ENCODE results near the gene FST.

DNA sequence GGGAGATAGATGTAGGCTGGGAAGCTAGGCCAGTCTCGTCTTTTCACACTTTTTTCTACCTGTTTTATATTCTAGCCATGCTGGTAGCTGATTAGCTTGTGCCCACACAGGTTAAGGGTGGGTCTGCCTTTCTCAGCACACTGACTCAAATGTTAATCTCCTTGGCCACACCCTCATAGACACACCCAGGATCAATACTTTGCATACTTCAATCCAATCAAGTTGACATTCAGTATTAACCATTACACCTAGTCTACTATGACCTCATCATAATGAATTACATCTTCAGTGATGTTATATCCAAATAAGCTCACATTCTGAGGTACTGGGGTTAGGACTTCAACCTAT lies 42.3 kb upstream of the ITGA1 start:
- PRO-cap: no peak
- RAMPAGE, long total RNA, 4 experiments: start-site peak on the minus strand in 1 of 4 experiments, centred at position 124 of the sequence, 8 reads per replicate

- PRO-cap: no peak
- RAMPAGE, long total RNA, 4 experiments: no peak in any of the 4 experiments
Measured at GRCh38 chr5:52773973-52774568, 13.6 kb upstream of the ITGA1 start.

DNA sequence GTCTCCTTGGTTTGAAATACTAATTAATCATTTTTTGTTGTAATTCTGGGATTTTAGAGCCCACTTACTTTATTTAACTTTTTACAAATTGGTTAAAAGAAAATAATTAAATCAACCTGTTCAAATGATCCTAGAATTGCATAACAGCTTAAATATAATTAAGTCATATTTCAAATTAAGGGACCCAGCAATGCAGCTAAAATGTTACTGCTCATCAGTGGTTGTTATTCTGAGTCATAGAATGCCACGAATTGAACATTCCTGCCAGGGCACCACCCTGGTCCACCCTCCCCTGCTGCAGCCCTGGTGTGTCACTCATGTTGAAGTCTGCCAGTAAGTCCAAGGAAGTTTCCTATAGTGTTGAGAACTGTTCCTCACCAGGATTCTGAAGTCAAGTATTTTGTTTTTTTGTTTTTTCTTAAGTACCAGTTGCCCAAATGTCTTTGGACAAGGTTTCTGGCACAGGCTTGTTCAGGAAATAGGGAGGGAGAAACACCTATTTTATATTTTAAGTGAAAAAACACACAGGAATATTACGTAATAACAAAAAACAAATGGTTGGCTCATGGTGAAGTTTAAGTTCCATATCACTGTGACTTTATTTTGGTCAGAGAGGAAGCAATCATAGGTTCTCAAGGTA lies 4.4 kb upstream of the ITGA1 start:
- PRO-cap: no peak
- RAMPAGE, long total RNA, 4 experiments: no peak in any of the 4 experiments

- PRO-cap: bidirectional peak, plus-strand start at chr5:52800927, minus-strand start at chr5:52800813
- RAMPAGE, long total RNA, 4 experiments: no peak in any of the 4 experiments
Measured at GRCh38 chr5:52800636-52801269, 13.0 kb downstream of the ITGA1 start.

DNA sequence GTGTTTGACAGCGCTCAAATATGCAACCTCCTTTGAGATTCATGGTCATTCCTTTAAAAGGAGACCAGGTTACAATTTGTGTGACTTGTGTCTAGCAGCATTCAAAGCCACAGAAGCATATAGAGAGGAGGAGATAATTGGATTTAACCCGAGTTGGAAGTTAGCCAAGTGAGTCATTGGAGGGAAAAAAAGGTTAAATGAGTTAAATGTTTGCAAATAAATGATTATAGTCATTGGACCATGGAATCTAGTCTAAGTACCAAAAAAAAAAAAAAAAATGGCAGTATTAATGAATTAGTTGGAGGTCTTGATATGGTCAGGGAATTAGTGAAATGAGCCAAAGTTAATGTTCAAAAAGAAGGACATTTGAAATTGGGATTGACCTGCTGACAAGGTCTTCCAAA lies 91.0 kb downstream of the ITGA1 start:
- PRO-cap: no peak
- RAMPAGE, long total RNA, 4 experiments: start-site peak on the plus strand in 1 of 4 experiments, centred at position 195 of the sequence, 7 reads per replicate

DNA sequence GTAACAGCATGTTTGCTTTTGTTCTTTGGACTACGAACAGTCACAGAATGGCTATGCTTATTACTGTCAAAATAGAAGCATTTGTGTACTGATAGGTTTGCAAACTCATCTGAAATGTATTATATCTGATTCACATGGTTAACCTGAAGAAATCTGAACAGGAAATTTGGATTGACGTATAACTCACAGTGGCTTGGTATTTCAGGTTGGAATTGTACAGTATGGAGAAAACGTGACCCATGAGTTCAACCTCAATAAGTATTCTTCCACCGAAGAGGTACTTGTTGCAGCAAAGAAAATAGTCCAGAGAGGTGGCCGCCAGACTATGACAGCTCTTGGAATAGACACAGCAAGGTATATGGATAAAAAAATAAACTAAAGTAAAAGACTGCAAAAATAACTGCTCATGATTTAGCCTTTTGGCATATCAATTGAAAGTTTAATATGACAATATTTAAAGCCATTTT lies 94.0 kb downstream of the ITGA1 start:
- PRO-cap: no peak
- RAMPAGE, long total RNA, 4 experiments: start-site peak on the plus strand in 2 of 4 experiments, centred at positions 284 to 301 of the sequence, 18 to 20 reads per replicate

- PRO-cap: no peak
- RAMPAGE, long total RNA, 4 experiments: start-site peak on the plus strand in 1 of 4 experiments, at chr5:52907075-52907159 at its widest, 8 reads per replicate
Measured at GRCh38 chr5:52906409-52907355, 82.5 kb upstream of the ITGA2 start.

GRCh38 chr5:52920174-52920694 lies 68.9 kb upstream of the ITGA2 start:
- PRO-cap: no peak
- RAMPAGE, long total RNA, 4 experiments: no peak in any of the 4 experiments

DNA sequence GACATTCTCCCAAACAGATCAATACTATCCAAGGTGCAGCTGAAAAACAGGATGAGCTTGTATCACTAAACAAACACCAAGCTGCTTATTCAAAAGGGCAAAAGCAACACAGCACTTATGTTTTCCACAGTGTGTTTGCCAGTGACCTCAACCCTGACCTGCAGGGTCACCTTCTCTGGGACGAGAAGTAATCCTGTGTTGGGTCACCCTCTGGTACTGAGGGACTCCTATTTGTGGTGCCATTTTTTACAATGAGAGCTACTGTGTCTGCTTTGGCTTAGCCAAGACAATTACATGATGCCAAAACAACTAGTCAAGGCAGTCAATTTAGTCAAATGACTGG lies 3.3 kb upstream of the FST start:
- PRO-cap: no peak
- RAMPAGE, long total RNA, 4 experiments: no peak in any of the 4 experiments

GRCh38 chr5:53480045-53481094 lies at the start of gene FST:
TSS of gene FST (plus strand) at chr5:53480629.
- PRO-cap: bidirectional peak, plus-strand start at chr5:53480378, minus-strand start at chr5:53480097
- RAMPAGE, long total RNA, 4 experiments: no peak in any of the 4 experiments

DNA sequence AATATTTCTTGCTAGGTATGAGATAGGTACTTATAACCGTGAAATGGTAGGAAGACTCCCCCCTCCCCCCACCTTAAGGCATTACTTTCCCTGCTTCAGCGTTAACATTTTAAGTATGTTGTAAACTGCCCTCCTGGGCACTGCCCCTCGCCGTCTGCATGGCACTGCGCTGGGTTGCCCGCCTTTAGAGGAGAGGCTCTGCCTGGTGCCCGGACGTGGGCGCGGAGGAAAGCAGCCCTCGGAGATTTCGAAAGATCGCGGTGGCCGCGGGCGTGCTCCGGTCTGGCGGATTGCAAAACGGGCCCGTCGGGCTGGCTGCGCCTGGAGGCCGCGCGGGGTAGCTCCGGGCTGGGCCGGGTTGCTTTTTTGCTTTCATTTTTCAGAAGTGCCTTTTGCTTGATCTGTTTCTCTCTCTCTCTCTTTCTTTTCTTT lies 1.4 kb downstream of the FST start:
- PRO-cap: bidirectional peak, plus-strand start at position 288 of the sequence, minus-strand start at position 158 of the sequence
- RAMPAGE, long total RNA, 4 experiments: no peak in any of the 4 experiments

- PRO-cap: no peak
- RAMPAGE, long total RNA, 4 experiments: no peak in any of the 4 experiments
Measured at GRCh38 chr5:53482777-53483914, 2.7 kb downstream of the FST start.

DNA sequence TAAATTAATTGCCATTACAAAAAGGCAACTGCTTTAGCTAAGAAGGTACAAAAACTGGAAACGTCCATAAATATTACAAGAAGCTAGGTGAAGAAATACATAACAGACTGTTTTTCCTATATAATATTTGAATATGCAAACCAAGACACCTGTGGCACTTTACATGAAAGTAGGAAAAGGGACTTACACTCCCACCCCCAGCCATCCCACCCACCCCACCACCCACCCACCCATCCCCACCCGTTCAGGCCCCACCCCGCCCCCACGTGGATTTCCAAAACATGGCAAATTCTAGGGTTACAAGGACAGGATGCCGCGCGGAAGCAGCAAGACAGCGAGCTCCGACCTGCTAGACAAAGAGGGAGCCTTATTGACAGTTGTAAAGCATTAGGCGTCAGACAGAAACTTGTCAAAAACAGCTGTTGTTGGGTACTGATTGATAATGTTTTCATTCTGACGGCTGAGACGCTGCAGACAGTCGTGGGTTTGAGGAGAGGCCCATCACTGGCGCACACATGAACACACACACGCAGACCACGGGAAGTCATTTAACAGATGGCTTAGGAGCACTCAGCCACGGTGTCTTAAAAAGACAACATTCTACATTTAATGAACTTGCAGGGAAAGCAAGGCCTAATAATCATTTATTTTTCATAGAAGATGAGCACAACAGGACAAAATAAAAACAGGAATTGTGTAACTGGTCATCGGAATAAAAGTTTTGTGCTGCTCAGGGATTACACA lies 323.9 kb downstream of the NDUFS4 start:
- PRO-cap: no peak
- RAMPAGE, long total RNA, 4 experiments: no peak in any of the 4 experiments

DNA sequence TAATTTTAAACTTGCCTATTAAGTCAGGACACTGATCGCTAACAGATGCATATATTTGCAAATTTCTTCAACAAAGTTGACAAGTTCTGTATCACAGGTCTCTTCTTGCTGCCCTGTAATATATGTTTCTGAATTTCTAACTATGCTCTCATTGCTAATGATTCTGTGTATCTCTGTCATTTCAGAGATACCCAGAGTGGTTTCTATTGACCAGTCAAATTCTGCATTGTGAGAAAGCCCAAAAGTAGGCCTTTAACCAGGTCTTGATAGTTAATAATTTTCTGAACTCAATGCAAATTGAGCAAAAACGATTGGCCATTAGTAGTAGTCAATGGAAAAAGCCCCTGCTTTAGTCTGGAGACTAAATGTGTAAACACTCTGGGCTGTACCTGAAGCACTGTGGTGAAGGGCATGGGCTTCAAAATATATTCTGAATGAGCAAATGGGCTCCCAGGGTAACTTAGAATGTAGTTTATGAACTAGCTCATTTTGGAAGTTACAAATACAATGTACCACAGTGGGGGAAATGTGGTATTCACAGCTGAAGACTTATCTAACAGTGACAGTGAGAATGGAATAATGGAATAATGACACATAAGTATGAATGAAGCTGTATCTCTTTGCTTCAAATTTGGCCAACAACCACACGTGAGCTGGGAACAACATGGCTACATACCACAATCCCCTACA lies 307.5 kb downstream of the ARL15 start:
- PRO-cap: no peak
- RAMPAGE, long total RNA, 4 experiments: no peak in any of the 4 experiments

DNA sequence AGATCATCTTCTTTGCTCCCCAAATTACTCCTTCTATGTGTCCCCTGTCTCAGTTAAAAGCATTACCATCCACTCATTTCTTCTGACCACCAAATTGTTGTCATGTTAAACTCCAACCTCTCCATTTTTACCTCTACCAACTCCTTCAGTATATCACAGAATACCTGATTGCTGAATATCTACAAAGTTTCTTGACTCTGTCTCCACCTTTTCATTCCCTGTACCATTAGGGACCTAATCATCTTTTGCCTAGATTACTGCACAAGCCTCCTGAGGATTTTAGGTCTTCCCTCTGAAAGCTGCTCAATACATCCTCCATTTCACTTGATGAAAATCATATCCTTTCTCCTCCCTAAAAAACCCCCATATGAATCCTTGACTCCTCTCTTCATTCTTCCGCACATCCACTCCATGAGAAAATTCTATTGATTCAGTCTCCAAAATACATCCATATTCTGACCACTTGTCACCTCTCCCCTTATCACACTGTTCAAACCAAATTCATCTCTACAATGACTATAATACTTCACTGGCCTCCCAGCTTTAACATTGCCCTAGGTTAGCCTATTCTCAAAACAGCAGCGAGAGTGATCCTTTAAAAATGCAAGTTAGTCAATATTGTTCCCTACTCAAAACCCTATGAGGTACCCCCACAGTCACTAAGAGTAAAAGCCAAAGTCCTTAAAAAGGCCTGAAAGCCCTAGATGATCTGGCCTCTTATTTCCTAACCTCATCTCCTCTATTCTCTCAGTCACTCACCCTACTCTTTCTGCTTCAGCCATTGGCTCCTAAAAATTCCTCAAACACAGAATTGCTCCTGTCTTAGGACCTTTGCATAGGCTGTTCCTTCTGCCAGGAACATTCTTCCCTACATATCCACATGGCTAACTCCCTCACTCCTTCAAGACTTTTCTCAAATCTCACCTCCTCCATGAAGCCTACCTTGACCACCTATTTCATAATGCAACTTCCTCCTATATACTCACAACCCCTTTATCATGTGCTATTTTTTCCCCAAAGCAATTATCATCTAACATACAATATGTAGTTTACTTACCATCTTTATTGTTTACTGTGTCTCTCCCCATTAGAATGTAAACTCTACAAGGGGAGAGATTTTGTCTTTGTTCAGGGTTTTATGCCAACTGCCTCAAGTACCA lies 46.1 kb downstream of the ARL15 start:
- PRO-cap: no peak
- RAMPAGE, long total RNA, 4 experiments: start-site peak on the minus strand in 2 of 4 experiments, centred at positions 463 to 772 of the sequence, 17 to 22 reads per replicate

GRCh38 chr5:54303728-54304182 lies 6.6 kb downstream of the ARL15 start:
- PRO-cap: no peak
- RAMPAGE, long total RNA, 4 experiments: start-site peak on the minus strand in 1 of 4 experiments, at chr5:54303812-54304018 at its widest, 9 reads per replicate

GRCh38 chr5:54469645-54470116 lies 14.2 kb downstream of the HSPB3 start:
- PRO-cap: no peak
- RAMPAGE, long total RNA, 4 experiments: no peak in any of the 4 experiments

DNA sequence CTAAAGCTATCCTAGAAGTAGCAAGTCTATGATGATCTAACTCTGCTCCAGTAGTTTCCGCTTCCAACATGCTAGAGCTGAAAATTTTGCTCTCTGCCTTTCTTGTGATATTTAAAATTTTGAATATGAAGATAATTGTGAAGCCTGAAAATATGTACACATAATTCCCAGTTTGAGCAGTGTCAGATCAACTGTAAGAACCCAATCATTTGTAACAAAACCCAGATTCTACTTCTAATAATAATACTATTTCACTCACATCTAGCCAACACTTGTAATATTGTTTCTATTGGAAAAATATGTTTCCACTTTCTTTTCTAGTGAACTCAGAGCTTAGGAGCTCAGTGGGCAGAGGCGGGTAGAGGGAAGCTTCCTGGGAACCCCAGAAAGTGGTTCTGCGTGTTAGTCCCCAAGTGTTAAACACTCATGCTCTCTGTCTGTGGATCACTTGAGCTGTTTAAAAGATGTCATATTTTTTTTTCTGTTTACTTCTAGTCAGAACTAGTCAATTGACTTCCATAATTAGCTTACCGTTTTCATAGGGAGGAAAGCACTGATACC lies 20.5 kb downstream of the SNX18 start:
- PRO-cap: unidirectional peak, plus-strand start at position 348 of the sequence
- RAMPAGE, long total RNA, 4 experiments: no peak in any of the 4 experiments

GRCh38 chr5:54701018-54701776 lies 183.6 kb downstream of the SNX18 start:
- PRO-cap: no peak
- RAMPAGE, long total RNA, 4 experiments: no peak in any of the 4 experiments

DNA sequence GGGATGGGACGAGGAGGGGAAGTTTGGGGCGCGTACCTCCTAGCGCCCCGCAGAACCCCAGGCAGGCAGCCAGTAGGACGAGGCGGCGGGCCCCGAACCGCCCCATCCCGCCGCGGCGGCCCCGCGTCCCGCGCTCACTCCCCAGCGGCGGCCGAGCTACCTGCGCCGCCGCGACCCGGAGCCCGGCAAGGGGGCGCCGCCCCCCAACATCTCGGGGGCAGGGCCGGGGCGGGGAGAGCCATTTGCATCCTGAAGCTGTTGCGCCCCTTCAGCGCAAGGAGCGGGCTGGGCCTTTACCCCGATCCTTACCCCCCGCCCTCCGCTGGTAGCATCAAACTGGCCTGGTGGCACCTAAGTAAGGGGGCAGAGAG lies 101.4 kb downstream of the ESM1 start:
- PRO-cap: unidirectional peak, minus-strand start at position 140 of the sequence
- RAMPAGE, long total RNA, 4 experiments: no peak in any of the 4 experiments